Measurements from ENCODE around the genes POLR1B, IL1A and IL1F10.

- PRO-cap, result no peak
Observed at GRCh38 chr2:112309674-112310353, 34.4 kb downstream of the ZC3H6 start.

DNA sequence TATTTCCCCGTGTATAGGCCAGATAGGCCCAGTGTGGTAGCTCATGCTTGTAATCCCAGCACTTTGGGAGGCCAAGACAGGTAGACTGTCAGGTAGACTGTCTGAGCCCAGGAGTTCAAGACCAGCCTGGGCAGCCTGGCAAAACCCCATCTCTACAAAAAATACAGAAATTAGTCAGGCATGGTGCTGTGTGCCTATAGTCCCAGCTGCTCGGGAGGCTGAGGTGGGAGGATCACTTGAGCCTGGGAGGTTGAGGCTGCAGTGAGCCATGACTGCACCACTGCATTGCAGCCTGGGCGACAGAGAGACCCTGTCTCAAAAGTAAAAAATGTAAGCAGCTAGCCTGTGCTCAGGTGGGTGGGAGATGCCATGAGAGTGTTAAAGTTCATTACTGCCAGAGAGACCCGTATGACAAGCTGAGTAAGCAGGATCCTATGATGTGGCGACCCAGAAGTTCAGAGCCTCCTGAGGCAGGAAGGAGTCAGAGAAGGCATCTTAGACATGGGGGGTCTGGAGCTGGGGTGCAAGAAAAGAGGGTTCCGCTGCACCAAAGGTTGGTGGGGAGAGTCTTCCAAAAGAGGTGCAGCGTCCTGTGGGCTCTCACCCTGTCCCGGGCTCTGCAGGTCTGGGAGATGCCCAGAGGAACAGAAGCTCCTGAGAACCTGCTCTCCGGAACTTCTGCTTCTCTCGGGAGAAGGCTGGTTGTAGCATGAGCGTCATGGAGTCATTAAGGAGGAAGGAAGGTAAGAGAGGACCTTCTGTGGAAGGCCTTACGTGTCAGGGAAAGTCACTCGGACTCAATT is 21.5 kb upstream of the POLR1B start:
- PRO-cap, result no peak

DNA sequence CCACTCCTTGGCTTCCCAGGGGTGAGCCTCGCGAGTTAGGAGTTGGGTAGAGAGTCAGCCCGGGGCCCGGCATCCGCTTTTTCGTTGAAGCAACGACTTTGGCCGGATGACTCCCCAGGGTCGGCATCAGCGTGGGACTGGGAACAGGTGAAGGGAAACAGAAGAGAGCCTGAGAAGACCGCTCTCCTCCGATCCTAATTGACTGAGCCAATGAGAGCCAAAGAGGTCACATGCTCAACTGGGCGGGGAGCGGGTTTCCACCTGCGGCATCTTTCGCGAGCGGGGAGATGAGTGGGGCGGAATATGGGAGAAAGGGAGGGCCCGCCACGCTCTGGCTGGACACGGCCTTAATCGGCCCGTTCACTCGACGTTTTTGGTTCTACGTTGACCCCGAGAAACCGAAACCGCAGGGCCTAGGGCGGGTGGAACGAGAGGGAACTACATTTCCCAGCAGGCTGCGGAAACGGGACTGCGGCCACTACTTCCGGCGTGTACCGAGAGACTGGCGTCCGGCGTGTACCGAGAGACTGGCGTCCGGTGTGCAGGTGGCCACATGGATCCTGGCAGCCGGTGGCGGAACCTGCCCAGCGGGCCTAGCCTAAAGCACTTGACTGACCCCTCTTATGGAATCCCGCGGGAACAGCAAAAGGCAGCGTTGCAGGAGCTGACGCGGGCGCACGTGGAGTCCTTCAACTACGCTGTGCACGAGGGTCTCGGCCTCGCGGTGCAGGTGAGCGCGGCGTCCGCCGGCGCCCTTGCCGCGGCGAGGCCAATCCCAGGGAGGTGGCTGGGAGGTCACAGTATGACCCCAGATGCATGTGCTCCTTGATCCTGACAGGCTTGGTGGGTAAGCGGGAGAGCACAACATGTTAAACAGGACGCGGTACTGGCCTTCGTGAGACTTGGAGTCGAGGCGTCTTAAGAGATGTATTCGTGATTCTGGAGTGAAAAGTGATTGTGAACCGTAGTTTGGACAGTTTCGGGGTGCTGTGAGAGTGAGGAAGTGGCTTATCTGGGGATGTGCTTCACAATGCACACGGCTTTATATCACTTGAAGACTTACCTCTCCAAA is at the start of gene POLR1B:
POLR1B (plus strand) TSS at position 524 of the 1,072 bp plus-strand sequence.
- PRO-cap, result bidirectional peak, plus-strand start at position 524 of the sequence, minus-strand start at position 375 of the sequence

DNA sequence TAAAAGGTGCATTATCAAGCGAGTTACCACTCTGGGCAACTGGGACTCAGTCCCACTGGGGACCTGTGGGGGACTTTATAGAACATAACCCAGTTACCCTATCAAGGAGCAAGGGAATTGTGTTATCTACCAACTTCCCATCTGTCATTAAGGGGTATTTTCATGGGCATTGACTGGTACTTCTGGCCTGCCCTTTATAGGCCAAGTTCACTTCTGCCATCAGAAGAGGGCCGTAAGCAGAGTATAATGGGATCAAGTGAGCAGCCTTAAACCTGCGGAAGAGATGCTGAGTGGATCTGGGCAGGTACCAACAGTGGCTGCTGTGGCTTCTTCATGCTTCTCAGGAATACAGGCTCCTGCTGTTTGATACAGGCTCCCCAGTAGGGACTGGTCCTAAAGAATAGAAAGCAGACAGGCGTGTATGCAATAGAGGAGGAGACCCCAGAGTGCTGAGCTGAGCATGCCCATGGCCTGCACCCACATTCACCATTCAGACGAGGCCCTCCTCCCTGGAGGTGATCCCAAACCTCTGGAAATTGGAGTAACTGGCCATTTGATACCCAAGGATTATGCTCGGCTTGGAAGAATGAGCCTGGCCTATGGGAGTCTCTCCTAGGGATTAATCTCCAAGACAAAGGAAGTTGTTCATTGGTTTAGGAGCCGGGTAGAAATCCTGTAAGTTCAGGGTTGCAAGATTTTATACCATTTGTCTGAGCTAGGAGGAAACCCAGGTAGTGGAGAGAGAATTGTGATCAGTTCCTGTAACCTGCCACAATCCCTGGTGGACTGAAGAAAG is 6.4 kb downstream of the CHCHD5 start:
- PRO-cap, result no peak

GRCh38 chr2:112666565-112666886 is 20.8 kb downstream of the SLC20A1 start:
- PRO-cap, result no peak

- PRO-cap, result no peak
Observed at GRCh38 chr2:112784163-112784739, at the start of gene IL1A. Gene IL1A, minus strand, starts transcription at chr2:112784493.

GRCh38 chr2:112848756-112849260 is 12.2 kb upstream of the IL1B start:
- PRO-cap, result no peak

- PRO-cap, result no peak
Observed at GRCh38 chr2:113010237-113010600, 5.0 kb downstream of the IL36A start.

DNA sequence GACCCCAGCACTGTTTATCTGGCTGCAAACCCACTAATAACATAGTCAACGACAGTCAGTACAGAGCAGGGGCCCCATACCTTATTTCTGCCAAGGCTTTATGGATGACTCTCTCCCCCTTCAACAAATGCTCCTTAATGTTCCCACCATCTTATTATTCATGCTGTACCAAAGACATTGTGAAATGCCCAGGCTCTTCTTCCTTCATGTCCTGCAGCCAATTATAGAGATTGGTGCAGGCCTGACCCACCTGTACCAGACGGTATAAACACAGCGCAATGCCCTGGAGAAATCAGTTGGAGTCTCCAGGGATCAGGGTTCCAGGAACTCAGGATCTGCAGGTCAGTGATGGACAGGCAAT is at the start of gene IL1F10:
IL1F10 (plus strand) TSS at position 295 of the 361 bp plus-strand sequence.
- PRO-cap, result no peak

- PRO-cap, result no peak
Observed at GRCh38 chr2:113217538-113218258, 43.9 kb downstream of the PSD4 start.

DNA sequence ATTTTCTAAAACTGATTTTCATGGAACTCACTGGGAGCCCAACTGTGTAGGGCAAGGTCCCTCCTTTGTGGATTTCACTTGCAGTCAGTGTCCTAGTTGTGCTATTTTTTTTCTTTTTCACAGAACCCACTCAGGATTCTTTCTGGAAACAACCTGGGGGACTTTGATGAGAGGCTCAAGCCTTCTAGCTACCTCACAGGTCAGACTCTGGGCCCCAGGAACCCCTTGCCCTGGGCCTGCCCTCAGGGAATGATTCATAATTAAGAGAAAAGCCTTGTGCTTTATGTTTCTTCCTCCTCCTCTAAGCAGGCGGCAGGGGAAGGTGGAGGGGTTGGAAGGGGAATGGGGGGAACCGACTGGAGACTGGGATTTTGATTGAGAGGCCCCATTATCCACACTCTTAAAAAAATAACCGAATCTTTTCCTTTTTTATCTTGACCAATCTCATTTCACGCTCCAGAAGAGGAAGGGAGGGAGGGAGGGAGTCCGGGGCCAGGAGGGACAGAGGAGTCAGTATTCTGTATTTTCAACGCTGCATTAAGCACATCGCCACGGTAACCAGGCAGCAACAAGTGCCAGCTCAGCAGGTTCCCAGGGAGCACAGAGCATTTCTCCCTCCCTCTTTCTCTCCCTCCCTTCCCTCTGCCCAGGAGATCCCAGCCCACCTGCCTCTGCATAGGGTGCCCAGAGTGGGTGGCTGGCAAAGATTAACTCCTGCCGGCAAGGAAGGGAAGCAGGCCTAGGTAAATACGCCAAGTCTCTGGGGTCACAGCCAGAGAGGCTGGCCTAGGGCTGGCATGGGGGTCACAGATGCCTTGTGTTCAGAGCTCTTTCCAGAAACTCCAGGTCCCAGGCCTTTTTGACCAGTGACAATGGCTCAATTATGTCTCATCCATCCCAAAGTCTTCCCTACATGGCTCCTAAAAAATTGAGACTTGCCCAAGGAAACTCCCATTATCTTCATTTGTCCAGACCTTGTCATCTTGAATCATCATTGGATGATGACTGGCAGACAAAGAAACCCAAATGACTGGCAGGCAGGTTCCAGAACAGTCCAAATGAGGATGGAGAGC is 52.0 kb downstream of the PSD4 start:
- PRO-cap, result no peak

DNA sequence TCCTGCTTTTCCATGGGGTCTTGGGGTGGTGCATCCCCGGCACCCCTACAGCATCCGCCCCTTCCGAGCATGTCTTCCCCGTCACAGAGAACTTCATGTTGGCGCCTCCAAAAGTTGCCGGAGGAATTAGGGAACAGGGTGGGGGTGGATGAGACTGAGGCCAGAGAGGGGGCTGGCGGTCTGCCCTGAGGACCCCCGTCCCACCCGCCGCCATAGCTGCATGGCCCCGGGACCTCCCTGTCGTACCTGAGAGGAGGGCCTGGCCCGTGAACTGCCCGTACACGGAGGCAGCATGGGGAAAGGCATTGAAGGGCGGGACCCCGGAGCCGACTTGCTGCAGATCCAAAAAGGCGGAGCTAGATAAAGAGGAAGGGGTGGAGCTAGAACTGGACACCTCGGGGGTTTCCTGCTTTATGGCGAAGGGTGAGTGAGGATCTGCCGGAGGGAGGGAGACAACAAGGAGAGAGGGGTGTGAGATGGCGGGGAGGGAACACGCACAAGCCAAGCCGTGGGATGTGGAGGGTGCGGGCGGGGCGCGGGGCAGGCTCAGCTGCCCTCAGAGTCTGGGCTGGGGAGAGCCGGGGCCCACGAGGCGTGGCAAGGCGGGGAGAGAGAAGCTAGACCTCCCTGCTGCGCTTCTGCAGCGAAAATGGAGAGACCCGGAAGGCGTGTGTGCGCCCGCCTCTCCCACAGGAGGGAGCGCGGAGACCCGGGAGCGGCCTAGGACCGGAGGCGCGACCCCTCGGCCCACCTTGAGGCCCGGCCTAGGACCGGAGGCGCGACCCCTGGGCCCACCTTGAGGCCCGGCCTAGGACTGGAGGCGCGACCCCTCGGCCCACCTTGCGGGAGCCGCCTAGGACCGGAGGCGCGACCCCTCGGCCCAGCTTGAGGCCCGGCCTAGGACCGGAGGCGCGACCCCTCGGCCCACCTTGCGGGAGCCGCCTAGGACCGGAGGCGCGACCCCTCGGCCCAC is 43.3 kb downstream of the PAX8 start:
- PRO-cap, result bidirectional peak, plus-strand start at position 389 of the sequence, minus-strand start at position 273 of the sequence; bidirectional peak, plus-strand start at position 696 of the sequence, minus-strand start at position 651 of the sequence

GRCh38 chr2:113263400-113263803 is 15.3 kb downstream of the PAX8 start:
- PRO-cap, result no peak

GRCh38 chr2:113268244-113269052 is 10.3 kb downstream of the PAX8 start:
- PRO-cap, result no peak

DNA sequence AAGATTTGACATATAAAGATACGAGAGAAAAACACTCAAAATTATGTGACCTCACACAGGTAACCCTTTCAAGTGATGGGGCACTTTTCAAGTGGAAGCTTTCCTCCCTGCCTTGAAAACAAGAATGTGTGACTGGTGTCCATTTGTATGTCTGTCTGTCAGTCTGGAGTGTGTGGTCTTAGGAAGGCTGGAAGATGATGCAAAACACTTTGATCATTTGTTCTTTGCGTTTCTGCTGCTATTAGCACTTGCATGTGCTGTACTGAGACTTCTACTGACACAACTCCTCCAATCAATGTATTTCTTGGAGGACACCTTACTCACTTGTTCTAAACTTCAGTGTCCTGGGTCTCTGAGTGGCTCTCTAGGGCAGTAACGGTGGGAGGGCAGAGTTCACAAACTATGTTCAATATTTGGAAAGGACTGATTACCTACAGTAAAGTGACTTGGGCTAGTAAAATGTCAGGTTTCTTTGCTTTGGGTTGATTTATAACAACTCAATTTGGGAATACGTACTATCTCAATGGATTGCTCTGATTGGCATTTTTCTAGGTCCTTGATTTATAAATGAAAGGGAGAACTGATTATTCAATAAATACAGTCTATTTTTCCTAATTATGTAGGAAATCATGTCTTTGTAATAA is 49.3 kb upstream of the PAX8 start:
- PRO-cap, result no peak

DNA sequence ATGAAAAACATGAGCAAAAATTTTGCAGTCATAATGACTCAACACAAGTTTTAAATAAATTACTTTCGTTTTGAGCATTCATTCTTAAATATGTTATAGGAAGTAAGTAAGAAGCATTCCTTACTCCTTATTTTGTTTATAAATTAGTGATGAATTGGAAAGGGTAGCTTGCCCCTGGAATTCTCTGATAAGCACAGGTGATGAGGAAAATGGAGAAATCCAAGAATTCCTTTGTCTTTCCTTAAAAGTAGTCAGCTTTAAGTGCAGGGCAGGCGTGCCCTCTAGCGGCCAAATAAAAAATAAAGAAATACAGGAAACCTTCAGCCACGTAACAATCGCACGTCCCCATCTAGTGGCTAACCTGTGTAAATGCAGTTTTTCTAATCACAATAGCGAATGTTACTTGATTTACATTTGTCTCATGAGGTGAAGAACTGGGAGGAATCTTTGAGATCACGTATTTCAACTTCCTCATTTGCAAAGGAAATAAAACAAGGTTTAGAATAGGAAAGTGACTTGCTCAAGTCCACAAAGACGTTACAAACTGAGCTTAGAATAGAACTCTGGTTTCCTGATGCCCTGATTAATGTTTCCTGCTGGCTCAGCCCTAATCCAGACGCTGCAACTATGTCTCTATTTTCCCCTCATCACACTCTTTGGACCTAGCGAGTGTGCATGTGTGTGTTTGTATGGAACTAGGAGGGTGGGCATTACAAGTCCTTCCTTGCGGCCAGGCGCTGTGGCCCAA is 47.2 kb upstream of the ZNG1B start:
- PRO-cap, result no peak

DNA sequence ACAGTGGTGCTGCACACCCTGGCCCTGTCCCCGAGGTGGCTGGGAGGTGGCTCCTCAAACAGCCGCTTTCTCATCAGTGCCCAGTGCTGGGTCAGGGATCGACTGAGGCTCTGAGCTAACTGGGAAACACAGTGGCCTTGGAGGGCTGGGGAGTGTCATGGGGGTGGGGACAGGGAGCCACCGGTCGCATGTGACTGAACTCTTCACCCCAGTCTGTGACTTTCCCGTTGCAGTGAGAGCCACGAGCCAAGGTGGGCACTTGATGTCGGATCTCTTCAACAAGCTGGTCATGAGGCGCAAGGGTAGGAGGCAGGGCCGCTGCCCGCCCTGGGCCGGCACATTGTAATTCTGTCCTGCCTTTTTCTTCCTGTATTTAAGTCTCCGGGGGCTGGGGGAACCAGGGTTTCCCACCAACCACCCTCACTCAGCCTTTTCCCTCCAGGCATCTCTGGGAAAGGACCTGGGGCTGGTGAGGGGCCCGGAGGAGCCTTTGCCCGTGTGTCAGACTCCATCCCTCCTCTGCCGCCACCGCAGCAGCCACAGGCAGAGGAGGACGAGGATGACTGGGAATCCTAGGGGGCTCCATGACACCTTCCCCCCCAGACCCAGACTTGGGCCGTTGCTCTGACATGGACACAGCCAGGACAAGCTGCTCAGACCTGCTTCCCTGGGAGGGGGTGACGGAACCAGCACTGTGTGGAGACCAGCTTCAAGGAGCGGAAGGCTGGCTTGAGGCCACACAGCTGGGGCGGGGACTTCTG is 28.7 kb upstream of the RABL2A start:
- PRO-cap, result no peak

GRCh38 chr2:113602020-113602431 is 25.0 kb upstream of the RABL2A start:
- PRO-cap, result unidirectional peak, plus-strand start at chr2:113602281

DNA sequence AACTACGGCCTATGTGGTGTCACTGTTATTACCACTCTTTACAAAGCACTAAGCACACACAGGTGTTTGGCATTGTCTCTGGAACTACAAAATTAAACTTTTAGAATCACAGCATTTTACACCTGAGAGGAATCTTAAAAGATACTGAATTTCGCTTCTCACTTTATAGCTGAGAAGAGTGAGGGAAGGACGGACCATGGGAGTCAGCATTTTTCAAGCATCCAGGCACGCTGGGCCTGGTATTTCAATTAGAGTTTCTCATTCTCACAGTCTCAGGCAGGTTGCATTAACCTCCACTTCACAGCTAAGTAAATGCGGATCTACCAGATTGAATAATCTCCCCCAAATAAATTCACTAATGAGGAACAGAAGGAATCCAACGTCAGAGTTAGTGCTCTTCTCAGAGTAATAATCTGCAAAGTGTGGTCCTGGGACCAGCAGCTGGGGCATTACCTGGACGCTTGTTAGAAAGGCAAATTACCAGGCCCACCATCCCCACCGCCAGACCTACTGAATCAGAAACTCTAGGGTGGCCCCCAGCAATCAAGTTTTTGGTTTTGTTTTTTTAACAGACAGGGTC is 47.1 kb downstream of the SLC35F5 start:
- PRO-cap, result no peak

DNA sequence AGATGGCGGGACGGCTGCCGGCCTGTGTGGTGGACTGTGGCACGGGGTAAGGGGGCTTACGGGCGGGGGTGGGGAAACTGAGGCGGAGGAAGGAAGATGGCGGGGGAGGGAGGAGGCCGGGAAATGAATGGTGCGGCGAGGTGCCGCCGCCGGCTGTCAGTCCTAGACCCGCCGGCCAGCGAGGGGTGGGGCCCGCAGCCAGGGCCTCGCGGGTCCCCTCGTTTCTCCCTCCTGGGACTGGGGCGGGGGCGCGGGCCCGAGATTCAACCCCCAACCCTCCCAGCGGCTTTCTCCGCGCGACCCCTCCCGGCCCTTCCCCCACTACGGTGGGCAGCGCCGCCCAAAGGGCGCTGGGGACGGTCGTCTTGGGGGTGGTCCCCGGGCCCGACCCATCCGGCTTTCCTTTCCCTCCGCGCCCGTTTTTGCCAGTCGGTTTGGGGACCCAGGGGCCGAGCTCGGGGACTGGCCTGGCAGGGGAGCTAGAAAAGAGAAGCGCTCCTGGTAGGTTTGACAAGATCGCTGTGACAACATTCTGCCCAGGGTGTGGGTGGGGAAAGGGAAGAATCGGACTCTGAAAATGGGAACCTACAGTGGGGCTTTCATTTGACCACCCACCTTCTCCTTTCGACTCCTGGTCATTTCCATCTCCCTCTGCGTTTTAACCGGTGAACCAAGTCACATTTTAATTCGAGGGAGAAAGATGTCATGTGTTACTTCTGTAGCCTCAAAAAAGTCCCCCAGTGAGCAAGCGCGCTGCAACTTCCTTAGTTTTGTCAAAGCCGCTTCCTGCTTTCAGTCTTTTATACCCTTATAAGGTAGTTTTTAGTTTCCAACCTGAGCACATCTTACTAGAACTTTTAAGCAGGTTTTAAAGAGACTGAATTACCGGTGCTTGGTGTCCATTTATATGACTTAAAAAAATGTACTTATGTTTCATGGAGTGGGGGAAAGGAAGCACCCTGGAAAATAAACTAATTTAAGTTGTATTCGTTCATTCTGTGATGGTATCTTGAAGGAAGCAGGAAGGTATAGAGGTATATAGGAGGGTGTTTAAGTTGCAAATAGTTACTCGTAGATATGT is 729 bp downstream of the ACTR3 start:
- PRO-cap, result bidirectional peak, plus-strand start at position 333 of the sequence, minus-strand start at position 436 of the sequence; unidirectional peak, minus-strand start at position 660 of the sequence

All from neuron (in vitro differentiated cells).